Foreskin keratinocyte (primary cell): ENCODE data around the genes NAPB, CST3 and CST4.

- RAMPAGE, total RNA = no peak
Observed at GRCh38 chr20:21304180-21304583, 1.1 kb downstream of the XRN2 start.

- RAMPAGE, total RNA = no peak
Observed at GRCh38 chr20:21522238-21523080, 8.6 kb upstream of the NKX2-2 start.

DNA sequence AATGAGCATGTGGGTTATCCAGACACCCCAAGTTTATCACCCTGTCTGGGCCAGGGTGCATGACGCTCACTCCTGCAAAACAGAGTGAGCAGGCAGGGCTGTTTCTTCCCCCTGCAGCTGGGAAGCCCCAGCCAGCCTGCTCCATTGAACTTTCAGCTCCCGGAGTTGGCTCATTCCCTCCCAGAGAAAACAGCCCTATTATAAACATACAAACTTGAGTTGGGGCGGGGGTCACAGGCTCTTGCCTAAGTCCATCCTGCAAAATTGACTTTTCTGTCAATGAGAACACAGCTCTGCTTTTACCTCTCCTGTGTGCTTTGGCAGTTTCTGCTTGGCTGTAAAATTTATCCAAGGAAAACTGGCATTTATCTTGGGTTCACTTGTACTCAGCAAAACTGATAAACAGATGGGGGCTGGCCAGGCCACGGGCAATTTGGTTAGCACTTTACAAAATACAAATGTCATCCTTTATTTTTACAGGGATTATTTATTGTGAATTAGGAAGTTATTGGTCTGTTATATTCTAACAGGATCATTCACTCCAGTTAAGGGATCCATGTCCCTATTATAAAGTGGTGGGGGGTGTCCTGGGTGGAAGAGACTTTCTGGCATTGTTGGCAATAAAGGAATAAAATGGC lies 154.9 kb downstream of the FOXA2 start:
- RAMPAGE, total RNA = no peak

DNA sequence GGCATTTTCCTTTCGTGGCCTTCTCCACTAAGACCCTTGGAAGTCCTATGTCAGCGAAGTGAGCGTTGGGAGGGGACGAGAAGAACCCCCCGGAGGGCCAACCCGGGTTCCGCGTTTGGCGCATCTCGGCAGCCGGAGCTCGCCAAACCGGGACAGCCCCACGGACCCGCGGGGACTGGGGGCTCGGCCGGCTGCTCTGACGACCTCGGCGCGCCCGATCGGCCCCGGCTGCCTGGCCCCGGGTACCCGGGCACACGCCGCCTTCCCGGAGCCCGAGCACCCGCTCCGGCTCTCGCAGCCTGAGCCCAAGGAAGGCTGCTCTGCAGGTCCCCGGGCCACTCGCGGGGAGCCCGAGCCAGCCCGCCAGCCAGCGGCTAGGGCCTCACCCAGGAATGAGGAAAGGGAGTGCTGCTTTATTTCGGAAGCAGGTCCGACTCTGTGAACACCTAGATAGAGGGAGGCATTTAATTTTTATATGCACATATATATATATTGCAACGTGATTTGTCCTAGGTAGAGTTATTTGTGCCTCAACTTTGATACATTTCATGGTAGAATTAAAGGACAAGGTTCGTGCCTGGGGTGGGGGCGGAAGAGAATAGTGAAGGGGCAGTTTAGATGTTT lies 15.6 kb downstream of the FOXA2 start:
- RAMPAGE, total RNA = no peak

DNA sequence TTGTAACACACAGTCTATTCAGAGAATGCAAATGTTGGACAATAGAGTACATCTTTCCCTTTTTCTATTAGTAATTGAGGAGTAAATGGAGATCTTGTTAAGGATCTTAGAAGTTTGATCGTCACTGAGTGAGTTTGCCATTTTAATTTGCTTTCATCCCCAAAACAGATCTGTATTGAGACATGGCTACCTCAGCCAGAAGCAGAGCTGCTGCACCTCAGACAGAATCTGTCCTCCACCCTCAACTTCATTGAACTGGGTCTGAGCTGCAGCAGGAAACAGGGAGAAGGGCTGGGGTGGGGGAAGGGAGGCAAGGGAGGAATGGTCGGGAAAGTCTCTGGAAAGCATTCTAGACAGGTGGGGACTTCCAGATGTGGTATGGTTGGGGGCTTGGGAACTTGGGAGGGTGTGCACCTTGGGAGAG lies 13.4 kb downstream of the FOXA2 start:
- RAMPAGE, total RNA = no peak

DNA sequence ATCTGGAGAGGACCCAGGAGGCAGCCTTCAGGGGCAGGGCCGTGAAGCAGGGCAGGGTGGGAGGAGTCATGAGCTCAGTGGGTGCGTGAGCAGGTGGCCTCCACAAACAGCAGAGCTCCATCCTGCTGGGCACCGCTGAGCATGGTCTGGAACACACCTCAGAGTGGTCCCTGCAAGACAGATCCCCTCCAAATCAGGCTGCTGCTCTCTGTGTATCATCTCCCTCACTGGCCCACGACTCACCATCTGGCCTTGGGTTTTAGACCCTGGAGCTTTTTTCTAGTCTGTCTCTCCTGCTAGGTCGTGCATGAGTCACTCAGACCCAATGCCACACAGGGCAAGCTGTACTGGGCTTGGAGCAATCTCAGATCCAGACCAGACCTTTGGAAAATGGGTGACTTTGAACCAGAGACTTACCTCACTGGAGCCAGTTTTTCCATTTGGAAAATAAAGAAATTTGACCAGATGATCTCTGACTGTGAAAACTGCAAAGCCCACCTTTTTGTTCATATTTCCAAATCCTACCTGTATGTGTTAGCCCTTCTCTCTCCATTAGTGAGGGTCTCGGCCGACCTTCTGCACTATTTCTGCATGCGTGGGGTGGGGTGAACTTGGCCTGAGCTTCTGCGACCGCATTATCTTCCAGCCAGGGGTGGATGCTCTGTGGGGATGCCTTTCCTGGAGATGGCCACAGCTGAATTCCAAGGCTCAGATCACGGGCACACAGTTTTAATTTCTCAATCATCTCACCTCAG lies 30.8 kb upstream of the CD93 start:
- RAMPAGE, total RNA = no peak

GRCh38 chr20:23132364-23133593 lies 46.7 kb upstream of the CD93 start:
- RAMPAGE, total RNA = no peak

- RAMPAGE, total RNA = no peak
Observed at GRCh38 chr20:23147825-23148728, 62.0 kb upstream of the CD93 start.

DNA sequence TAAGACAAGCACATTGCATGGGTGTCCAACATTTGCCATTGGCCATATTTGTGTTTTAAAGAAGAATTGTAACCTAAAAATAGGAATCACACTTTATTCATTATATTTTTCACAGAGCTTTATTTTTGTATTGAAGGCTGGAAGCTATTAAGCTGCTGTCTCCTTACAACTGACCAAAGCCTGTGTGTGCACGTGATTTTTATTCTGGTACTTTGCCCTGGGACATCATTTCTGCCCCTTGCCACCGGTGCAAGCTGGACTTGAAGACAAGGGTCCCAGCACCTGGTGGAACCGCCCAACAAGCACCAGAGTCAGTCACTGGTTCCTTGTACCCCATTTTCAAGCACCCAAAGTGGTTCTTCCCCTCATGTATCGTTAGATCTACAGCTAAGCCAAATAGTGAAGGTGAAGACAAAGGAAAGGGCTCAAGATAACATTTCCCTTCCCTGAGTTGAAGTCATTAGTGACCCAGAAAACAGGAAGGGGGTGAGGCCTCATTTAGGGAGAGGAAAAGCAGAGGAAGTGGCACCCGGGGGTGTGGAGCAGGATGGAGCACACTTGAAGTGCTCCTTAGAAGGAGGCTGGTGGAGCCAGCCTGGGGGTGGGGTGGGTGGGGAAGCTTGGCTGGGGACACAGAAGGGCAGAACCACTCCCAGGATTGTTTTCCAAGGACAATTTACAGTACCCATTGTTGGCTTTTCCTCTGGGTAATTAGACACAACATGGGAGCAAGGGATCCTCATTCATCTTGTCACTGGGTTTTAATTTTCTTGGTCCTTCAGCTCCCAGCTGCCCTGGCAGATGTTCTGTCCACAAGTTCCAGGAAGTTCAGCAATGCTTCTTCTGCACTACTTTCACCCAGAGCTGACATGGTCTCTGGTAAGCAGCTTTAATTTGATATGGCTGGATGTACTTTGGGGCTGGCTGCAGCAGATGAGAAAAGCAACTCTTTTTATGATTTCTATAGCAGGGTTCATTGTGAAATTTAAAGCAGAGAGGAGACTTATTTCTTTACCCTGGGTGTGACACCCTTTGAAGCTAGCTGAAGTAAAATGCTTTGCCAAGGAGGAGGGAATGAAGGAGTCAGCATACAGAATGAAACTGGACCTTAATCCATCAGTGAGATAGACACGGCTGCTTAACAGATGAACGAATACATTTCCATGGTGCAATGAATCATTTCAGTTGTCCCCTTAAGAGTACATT lies 73.3 kb upstream of the CD93 start:
- RAMPAGE, total RNA = no peak

DNA sequence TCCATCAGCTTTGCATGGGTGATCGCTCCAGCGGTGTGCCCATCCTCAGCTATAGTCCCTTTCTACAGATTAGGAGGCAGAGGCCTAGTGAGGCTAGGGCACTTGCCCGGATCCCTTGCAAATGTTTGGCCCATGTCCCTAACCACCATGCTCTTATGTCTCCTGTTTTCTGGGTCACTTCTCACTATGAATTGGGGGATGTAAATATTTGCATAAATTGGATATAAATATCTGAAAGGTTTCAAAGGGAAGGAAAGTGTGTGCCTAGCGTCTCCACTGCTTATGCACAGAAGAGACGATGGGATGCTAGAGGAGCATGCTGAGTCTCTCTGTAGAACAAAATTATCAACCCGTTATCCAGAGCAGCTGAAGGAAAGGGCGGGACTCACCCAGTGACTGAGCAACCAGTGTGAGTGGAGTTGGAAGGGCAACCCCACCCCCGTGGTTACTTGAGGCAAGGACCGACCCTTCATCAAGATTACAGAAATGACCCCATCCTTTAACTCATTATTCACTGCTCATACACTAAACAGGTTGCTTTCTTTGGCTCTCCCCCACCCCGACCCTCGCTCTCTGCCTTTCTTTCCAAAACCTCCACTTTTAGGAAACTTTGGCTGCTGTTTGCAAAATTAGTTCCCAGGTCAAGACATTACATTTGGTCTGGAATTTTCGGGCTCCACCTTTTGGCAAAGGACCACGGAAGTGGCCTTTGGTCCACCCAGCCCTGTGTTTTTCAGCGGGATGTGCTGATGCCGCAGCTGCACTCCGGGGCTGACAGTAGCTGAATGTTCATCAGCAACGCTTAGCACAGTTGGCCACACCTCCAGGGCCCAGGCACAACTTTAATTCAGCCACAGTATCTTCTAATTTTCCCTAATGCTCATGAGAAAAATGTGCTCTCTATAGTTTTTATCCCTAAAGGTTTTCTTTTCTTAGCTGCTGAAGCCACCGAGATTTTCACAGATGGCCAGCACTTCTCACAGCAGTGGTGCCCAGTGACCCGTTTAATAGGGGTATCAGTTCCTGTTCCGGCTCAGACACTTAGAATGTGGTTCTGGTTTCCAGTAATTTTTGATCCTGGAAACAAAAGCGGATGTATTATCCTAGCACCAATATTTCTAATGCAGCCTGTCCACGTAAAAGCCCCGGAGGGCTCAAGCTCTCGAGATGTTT lies 103.8 kb upstream of the NXT1 start:
- RAMPAGE, total RNA = no peak

GRCh38 chr20:23257889-23258851 lies 92.4 kb upstream of the NXT1 start:
- RAMPAGE, total RNA = no peak

- RAMPAGE, total RNA = no peak
Observed at GRCh38 chr20:23421091-23421824, at the start of gene NAPB. TSS of gene NAPB (minus strand) at chr20:23421488.

- RAMPAGE, total RNA = no peak
Observed at GRCh38 chr20:23435908-23436609, 3.4 kb upstream of the CSTL1 start.

GRCh38 chr20:23456237-23457204 lies 3.8 kb upstream of the CST11 start:
- RAMPAGE, total RNA = no peak

GRCh38 chr20:23626302-23626639 lies 11.5 kb downstream of the CST3 start:
- RAMPAGE, total RNA = no peak

DNA sequence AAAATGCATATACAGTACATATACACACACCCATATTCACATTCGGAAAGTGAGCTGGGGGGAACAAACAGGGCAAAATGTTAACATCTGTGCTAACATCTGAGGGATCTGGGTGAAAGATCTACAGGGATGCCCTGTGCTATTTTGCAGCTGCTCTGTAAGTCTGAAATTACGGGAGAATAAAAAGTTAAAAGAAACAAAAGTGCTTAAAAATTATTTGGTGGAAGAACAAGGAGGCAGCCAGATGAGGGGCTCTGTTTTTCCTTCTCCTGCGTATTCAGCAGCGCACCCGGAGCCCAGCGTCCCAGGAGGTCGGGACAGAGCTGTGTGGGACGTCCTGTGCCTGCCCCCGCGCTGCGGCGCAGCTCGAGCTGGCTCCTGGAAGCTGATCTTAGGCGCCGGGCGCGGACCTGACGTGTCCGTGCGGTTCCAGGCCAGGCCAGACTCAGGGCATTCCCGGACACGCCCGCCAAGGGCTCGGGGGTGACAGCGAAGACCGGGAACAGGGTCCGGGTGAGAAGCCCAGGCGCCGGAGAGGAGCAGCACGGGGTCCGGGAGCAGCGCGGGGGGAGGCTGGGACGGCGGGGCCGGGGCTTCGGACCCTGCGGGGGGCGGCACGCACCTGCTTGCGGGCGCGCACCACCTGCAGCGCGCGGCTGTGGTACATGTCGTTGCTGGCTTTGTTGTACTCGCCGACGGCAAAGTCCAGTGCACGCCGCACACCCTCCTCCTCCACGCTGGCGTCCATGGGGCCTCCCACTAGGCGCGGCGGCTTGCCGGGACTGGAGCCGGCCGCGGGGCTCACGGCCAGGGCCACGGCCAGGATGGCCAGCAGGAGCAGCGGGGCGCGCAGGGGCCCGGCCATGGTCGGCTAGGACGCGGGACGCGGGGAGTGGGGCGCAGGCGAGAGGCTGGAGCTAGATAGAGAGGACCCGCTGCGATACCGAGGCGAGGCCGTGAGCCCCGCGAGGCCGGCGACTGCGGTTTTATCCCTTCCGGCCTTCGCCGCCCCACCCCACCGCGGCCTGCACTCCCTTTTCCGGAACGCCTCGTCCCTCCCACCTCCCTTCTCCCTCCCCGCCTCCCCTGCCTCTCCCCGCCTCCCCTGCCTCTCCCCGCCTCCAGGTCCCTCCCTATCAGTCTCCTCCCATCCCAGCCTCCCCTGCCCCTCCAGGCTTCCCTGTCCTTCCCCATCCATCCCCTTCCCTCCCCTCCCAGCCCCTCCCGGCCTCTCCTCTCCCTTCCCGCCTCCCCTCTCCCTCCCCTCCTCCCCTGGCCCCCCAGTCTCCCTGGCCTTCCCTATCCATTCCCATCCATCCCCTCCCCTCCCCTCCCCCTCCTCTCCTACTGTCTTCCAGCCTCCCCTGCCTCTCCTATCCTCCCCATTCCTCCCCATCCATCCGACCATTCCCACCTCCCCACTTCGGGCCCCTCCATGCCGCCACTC lies at the start of gene CST3:
Gene CST3, minus strand, starts transcription at position 958 of the 1,447 bp plus-strand sequence.
- RAMPAGE, total RNA = no peak

- RAMPAGE, total RNA = no peak
Observed at GRCh38 chr20:23688611-23689179, at the start of gene CST4. TSS of gene CST4 (minus strand) at chr20:23689038.

DNA sequence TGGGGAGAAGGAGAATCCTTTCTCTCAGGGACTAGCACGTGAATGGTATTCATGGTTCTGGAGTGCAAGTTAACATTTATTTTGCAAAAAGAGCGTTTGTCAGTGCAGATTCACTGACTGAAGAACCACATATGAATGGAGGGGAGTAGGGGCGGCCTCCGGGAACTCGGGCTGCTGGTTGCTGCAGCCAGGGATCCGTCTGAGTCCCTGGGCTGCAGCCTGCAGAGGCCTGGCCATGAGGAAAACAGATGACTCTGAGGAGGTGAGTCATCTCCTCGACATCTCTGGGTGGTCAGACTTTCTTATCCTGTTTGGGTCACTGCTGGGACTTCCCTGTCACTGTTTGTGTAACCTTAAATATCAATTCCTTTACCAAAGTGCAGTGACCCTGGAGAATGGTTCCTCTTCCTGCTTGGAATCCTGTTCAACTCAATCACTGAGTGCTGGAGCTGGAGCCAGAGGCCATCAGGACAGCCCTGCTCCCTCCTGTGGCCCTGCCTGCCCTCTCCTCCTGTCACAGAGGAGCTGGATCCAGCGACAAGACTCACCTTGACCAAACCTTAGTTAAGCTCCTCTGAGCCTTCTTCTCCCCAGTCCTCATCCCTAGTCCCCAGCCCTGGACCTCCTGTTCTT lies 4.4 kb upstream of the CST4 start:
- RAMPAGE, total RNA = no peak

- RAMPAGE, total RNA = no peak
Observed at GRCh38 chr20:23756769-23757149, 6.0 kb upstream of the CST1 start.

GRCh38 chr20:24033208-24033674 lies 44.7 kb upstream of the GGTLC1 start:
- RAMPAGE, total RNA = no peak